ENCODE data around the genes ZNF587 and ZSCAN18.

- PRO-cap, 7 experiments = no peak in any of the 7 experiments
Observed at GRCh38 chr19:57219733-57220564, 10.9 kb upstream of the AURKC start.

GRCh38 chr19:57241168-57241598 lies 751 bp downstream of the ZNF805 start:
- PRO-cap, 7 experiments = no peak in any of the 7 experiments

DNA sequence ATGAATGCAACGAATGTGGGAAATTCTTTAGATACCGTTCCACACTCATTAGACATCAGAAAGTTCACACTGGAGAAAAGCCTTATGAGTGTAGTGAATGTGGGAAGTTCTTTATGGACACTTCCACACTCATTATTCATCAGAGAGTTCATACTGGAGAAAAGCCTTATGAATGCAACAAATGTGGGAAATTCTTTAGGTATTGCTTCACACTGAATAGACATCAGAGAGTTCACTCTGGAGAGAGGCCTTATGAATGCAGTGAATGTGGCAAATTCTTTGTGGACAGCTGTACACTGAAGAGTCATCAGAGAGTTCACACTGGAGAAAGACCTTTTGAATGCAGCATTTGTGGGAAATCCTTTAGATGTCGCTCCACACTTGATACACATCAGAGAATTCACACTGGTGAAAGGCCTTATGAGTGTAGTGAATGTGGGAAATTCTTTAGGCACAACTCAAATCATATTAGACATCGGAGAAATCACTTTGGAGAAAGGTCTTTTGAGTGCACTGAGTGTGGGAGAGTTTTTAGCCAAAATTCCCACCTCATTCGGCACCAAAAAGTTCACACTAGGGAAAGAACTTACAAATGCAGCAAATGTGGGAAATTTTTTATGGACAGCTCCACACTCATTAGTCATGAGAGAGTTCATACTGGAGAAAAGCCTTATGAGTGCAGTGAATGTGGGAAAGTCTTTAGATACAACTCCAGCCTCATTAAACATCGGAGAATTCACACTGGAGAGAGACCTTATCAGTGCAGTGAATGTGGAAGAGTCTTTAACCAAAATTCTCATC lies 9.9 kb downstream of the ZNF17 start:
- PRO-cap, 7 experiments = no peak in any of the 7 experiments

- PRO-cap, 7 experiments = no peak in any of the 7 experiments
Observed at GRCh38 chr19:57434785-57435020, 422 bp upstream of the ZNF749 start.

DNA sequence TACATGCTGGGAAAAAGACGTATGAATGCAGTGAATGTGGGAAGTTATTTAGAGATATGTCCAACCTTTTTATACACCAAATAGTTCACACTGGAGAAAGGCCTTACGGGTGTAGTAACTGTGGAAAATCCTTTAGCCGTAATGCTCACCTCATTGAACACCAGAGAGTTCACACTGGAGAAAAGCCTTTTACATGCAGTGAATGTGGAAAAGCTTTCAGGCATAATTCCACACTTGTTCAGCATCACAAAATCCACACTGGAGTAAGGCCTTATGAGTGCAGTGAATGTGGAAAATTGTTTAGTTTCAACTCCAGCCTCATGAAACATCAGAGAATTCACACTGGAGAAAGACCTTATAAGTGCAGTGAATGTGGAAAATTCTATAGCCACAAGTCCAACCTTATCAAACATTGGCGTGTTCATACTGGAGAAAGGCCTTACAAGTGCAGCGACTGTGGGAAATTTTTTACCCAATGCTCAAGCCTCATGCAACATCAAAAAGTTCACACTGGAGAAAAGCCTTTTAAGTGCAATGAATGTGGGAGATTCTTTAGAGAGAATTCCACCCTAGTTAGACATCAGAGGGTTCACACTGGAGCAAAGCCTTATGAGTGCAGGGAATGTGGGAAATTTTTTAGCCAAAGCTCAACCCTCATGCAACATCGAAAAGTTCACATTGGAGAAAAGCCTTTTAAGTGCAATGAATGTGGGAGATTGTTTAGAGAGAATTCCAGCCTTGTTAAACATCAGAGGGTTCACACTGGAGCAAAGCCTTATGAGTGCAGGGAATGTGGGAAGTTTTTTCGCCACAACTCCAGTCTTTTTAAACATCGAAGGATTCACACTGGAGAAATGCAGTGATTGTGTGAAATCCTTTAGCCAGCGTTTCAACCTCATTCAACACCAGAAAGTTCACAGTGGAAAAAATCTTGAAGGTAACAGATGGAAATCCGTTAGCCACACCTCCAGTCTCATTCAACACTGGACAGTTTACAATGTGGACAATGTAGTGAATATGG lies 6.0 kb downstream of the ZNF419 start:
- PRO-cap, 7 experiments = no peak in any of the 7 experiments

- PRO-cap, 7 experiments = no peak in any of the 7 experiments
Observed at GRCh38 chr19:57633811-57634560, 1.0 kb downstream of the ZNF211 start.

GRCh38 chr19:57684082-57684869 lies 2.5 kb downstream of the ZNF551 start:
- PRO-cap, 7 experiments = no peak in any of the 7 experiments

GRCh38 chr19:57701843-57702125 lies 7.2 kb downstream of the ZNF154 start:
- PRO-cap, 7 experiments = no peak in any of the 7 experiments

DNA sequence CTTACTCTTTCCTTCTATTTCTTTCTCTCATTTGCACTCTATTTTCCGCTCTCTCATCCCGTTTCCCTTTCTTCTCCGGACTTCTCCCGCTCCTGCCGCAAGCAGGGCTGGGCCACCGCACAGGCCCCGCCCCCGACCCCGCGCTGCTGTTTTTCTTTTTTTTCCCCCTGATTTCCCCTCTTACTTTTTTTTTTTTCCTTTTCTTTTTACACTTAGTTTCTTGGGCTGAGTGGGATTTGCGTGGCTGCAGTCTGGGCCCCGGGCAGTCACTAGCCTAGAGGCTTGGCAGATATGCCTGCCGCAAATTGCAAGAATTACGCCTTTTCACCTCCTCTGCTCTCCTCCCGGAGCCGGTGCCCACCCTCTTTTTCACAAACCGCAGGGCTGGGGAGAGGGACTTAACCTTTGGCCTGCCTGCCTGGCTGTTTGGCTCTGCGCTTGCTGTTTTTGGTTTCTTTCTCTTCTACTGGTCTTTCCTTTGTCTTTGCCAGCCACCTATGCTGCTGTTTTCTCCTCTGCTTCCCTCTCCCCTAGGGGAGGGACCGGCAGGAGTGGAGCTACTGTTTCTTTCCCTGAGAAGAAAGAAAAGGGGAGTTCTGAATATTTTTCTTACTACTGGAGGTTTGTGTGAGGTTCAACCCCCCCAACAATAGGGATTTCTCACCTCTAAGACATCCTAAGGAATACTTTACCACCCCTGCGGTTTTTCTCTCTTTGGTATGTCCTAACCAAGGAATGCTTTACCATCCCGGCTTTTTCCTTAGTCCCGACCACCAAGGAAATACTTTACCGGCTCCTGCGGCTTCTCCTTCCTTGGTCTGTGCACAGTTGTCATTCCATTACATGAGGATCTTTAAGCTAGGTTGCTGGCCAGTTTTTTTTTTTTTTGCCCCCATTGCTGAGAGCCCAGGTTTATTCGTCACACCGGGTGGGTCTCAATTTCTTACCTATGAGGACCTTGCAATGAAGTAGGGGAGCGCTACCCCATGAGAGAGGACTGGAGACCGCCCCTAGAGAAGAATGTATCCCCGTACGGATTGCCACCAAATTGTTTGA lies 10.9 kb downstream of the ZNF552 start:
- PRO-cap, 7 experiments = no peak in any of the 7 experiments

DNA sequence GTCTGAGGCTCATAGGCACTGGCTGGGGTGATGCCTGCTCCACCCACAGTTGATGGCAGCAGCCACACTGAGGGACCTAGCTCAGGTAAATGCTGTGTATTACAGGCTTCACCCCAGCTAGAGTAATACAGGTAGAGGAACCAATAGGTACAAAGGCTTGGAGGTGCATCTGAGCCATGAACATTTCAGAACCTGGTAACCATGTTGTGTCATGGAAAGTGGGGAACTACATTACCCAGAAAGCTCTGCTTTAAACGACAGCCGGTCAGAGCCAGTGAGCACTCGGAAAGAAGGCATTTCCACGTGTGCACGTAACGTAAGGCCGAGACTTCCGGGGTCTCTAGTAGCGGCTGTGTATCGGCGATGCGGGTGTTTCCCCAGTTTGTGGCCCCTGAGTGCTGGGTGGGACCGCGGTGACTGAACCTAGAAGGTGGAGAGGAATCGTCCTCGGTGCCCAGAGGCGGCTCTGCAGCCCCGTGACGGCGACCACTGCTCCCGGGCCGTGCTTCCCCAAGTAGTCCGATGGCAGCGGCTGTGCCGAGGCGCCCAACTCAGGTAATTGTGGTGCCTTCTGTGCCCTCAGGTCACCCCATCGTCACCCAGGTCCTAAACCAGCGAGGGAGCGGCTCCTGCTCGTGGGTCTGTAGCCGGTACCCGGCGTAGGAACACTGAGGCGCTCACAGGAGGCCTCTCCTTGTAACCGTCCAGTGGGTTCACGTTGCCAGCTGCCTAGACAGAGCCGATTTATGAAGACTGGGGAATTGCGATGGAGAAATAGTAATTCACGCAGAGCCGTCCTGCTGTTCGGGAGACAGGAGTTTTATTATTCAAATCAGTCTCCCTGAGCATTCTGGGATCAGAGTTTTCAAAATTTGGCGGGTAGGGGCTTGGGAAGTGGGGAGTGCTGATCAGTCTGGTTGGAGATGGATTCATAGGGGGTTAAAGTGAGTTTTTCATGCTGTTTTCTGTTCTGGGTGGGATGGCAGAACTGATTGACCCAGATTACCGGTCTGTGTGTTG lies at the start of gene ZNF587:
ZNF587 (plus strand) TSS at position 343 of the 1,020 bp plus-strand sequence.
- PRO-cap, 7 experiments = peak in 7 of 7 experiments; most common plus-strand start position 343 of the sequence (in 7); most common minus-strand start position 561 of the sequence (in 5)

- PRO-cap, 7 experiments = peak in 1 of 7 experiments; most common minus-strand start chr19:57873939 (in 1)
Observed at GRCh38 chr19:57873830-57874474, 14.9 kb downstream of the ZNF814 start.

DNA sequence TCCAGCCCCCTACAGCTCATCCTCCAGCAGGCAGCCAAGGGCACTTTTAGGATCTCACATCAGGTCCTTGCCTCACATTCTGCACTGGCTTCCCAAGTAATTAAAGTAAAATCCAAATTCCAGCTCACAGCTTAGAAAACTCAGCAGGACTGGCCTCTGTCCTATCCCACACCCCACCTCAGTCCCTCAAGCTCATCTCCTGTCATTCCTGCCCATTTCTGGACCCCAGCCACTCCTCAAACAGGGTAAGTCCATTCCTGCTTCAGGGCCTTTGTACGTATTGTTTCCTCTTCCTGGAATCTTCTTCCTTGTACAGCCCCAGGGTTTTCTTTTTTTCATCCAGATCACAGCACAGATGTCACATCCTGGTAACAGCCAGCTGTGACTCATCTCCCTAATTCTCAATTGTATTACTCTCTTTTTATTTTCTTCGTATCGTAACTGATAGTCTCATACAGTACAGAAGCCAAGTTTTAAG lies 1.9 kb upstream of the ZNF606 start:
- PRO-cap, 7 experiments = no peak in any of the 7 experiments

DNA sequence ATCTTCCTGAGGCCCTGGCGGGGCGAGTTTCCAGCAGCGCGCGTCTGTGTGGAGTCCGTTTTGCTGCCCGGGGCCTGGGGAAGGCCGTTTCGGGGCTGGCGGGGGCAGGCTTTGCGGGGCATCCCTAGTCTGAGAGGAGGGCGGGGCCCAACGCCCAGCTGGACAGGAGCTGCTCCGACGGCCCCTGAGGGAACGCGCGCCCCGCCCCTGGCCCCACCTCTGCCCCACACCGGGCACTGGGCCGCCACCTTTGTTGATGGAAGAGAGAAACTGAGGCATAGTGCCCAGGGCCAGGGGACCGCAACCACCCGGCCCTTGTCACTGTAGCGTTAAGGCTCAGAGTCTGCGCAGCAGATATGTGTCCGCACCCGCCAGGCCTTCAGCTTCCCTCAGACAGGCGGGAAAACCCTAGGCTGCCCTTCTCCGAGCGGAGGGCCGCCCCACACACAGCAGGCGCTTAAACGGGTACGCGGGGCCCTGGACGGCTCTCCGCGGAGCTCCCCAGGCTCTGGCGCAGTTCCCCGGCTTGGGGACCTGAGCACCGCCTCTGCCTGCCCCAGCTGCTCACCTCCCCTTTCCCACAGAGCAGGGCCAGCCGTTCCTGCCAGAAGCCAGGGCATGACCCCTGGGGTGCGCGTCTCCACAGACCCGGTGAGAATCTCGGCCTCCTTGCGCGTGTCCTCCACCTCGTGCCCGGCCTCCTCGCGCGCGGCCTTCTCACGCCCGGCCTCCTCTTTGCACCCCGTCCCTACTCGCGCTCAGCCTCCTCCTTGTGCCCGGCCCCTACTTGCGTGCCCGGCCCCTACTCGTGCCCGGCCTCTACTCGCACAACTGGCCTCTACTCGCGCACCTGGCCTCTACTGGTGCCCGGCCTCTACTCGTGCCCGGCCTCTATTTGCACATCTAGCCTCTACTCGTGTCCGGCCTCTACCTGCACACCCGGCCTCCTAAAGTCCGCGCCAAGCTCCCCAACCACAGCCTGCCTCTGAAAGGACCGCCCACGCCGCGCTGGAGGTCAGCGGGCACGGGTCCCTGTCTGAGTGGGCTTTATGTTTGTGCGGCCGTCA lies 636 bp downstream of the ZNF135 start:
- PRO-cap, 7 experiments = peak in 3 of 7 experiments; most common plus-strand start position 448 of the sequence (in 1); most common minus-strand start position 331 of the sequence (in 3)

DNA sequence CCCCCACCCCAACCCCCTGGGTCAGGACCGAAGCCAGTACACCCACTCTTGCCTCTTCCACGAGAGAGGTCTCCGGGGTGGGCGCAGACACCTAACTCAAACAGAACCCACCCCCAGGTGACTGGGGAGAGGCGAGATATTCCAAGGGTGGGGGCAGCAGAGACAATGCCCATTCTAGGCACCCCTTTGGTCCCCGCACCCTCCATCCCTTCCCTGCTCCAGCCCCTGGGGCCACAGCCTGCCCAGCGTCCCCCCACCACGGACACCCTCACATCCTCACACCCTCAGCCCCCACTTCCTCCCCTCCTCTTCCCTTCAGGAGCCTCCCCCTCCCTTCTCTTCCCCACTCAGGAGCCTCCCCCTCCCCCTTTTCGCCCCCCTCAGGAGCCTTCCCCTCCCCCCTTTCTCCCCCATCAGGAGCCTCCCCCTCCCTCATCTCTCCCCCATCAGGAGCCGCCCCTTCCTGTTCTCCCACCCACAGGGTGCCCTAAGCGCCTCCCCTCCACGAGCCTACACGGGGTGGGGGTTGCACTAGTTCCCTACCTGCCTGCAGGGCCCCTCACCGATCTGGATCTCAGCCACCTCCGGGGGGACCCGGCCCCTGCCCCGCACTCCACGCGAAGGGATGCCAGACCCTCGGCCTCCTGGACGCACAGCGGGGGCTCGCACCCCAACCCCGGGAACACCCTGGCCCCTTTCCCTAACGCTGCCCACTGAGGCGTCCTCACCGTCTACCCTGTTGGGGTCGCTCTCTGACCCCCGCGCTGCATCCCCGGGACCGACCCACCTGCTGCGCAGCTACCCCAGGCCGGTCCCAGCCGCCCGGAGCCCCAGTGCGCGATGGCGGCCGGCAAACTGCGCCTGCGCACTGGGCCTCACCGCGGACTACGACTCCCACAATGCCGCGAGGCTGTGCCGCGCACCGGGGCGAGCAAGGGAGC lies at the start of gene ZSCAN18:
ZSCAN18 (minus strand) TSS at position 845 of the 941 bp plus-strand sequence.
- PRO-cap, 7 experiments = peak in 7 of 7 experiments; most common plus-strand start position 529 of the sequence (in 3); most common minus-strand start position 842 of the sequence (in 7)

- PRO-cap, 7 experiments = no peak in any of the 7 experiments
Observed at GRCh38 chr19:58262519-58263250, 16.1 kb upstream of the ZNF8 start.

- PRO-cap, 7 experiments = peak in 1 of 7 experiments; most common minus-strand start chr19:58278338 (in 1)
Observed at GRCh38 chr19:58278118-58278387, 702 bp upstream of the ZNF8 start.

DNA sequence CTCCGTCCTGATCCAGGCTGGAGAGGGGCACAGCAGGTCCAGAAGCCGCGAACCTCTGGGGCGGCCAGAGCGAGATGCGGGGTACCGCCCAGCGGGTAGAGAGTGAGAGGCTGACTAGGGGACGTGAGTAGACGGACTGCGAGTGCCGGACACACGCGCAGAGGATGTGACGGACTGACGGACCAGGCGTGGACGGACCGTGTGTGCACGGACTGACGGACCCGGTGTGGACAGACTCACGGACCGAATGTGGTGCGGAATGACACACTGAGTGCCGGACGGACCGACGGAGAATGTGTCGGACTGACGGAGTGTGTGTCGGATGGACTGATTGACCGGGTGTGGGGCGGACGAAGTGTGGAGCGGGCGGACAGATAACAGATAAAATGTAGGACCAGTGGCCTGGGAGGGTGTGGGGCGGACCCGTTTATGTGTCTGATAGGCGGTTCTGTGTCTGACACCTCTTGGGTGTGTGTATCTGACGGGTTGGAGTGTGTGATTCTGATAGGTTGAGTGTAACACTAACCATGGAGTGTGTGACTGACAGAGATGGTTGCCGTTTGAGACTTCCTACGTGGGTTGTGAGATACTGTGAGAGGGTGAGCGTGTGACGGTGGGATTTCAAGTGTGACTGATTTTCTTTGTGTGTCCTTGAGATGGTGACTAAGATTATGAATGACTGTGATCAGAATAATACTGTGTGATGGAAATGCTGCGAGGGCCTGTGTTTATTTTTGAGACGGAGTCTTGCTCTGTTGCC lies 519 bp downstream of the ZSCAN22 start:
- PRO-cap, 7 experiments = peak in 5 of 7 experiments; most common plus-strand start position 582 of the sequence (in 2); most common minus-strand start position 452 of the sequence (in 4)

DNA sequence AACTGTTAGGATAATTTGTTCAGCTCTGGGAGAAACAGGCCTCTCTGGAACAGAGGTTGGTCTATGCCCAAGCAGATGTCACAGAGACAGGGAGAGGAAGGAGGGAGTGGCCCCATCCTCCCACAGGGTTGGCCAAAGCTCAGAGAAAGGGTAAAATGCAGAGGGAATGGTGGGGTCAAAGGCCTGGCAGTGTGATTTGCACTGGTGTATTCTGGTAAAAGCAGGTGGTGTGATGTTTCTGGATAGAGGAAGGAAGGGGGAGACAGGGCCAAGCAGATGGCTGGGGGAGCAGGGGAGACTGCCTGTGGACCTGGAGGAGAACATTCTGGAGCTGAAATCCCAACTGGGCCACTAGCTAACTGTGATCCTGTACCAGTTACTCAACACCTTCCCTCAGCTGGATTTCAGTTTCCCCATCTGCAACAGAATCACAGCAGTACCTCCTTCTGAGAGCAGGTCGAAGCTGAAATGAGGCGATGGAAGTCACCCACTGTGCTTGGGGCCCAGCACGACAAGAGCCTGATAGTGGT lies 9.5 kb downstream of the ZSCAN22 start:
- PRO-cap, 7 experiments = no peak in any of the 7 experiments

GRCh38 chr19:58346726-58348095 lies 6.1 kb downstream of the A1BG start:
- PRO-cap, 7 experiments = peak in 7 of 7 experiments; most common plus-strand start chr19:58347753 (in 6); most common minus-strand start chr19:58347622 (in 5)

DNA sequence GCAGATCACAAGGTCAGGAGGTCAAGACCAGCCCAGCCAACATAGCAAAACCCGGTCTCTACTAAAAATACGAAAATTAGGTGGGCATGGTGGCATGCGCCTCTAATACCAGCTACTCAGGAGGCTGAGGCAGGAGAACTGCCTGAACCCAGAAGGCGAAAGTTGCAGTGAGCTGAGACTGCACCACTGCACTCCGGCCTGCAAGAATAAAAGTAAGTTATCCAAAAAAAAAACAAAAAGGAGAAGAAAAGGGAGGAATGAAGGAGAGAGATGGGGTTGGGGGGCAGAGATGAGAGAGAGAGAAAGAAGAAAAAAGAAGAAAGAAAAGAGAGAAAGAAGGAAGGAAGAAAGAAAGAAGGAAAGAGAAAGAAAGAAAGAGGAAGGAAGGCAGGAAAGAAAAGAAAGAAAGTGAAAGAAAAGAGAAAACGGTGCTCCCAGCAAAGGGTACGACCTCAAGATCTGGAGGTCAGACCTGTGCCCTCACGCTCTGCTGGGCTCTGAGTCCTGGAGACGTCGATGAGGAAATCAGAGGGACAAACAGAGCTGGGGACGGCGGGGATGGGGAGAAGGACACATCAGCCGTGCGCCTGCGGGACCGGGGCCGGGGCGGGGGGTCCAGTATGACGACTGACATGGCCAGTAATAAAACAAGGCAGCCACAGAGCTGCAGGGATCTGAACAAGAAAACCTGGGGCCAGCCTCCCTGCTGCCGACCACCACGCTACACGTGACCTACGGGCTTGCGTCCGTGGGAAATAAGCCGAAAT lies 3.7 kb downstream of the A1BG start:
- PRO-cap, 7 experiments = no peak in any of the 7 experiments